Zone of skin (tissue), 1 donor: ENCODE measurements around a stretch of chr13.

- RRBS = no CpG with 5 or more reads among the region's 2 CpGs
Observed at GRCh38 chr13:106558025-106558838, 9.7 kb downstream of the ARGLU1 start.

- RRBS = no CpG with 5 or more reads among the region's 14 CpGs
Observed at GRCh38 chr13:106559274-106559647, 8.7 kb downstream of the ARGLU1 start.

GRCh38 chr13:106709905-106710881 is 142.3 kb upstream of the ARGLU1 start:
- RRBS = no CpG with 5 or more reads among the region's 16 CpGs

DNA sequence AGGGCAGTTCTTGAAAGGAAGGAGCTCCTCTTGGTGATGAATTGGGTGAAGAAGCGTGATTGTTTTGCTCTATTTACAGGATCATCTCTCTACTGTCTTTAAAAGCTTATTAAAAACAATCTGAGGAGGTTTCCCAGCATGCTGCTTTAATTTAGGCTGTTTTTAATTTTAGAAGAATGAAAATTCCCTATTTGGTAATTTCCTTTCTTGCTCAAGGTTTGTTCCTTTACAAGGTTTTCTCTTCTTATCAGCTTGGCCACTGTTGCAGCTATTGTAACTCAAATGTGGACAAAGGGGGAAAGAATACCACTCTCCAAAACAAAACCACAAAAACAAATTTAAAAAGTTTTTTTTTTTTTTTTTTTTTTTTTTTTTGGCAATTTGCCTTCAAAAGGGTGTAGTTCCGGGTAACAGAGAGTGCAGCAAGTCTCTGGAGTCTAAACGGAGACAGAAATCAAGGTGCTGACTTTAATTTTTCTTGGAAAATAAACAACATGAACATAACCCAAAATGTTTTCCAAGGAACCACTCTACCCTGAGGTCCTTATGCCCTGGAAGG is 306.4 kb upstream of the ARGLU1 start:
- RRBS = no CpG with 5 or more reads among the region's 3 CpGs

DNA sequence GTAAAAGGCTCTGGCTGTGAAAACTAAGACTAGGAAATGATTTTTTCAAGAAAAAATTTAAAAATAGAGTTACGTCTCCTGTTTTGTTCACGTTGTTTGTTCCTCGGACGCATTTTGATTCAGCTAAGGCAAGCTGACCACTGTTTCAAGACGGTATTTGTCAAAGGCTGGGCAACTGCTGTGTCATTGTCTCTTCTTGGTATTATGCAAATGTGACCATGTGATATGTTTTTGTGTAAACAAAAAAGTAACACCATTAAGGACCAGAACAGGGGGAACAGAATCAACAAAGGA is 286.3 kb downstream of the NALF1 start:
- RRBS = no CpG with 5 or more reads among the region's 5 CpGs

DNA sequence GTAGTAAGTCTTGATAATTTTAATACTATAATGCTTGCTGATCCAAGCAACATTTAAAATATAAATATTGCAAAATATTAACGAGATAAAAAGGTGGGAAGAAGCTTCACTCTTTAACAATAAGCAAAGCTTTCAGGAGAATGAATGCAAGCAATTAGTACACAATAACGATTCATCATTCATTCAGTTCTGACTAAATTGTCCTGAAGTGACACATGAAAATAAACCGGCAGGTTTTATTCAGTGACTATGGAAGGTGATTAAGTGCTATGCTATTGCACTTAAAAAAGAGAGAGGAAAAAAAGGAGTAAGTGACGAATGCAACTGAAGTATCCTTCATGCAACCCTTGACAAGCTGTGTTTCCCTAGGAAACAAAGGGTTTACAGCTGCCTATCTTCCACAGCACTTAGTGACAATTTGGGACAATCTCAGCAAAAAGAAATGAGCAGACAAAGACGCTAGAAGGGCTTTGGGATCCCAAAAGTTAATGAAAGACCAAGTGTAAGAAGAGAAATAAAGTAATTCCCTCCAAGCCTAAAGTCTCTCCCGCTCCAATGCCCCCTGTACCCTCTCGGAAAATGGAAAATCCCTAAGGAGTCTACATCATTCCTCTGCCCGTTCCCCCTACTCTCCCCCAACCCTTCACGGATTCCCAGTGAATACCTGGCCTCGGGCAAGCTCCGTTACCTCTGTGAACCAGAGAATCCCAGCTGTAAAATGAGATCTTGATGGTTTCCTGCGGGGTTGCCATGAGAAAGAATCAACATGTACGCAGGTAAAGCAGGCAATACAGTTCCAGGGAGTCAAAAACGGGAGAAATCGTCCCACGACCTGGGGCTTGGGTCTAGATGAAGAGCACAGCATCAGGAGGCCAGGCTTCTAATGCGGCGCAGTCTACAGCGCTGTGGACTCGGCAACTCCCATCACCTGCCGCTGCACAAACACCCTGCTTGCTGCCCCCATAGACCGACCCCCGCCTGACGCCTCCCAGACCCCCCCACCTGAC is 1.2 kb downstream of the LIG4 start:
- RRBS = no CpG with 5 or more reads among the region's 24 CpGs

DNA sequence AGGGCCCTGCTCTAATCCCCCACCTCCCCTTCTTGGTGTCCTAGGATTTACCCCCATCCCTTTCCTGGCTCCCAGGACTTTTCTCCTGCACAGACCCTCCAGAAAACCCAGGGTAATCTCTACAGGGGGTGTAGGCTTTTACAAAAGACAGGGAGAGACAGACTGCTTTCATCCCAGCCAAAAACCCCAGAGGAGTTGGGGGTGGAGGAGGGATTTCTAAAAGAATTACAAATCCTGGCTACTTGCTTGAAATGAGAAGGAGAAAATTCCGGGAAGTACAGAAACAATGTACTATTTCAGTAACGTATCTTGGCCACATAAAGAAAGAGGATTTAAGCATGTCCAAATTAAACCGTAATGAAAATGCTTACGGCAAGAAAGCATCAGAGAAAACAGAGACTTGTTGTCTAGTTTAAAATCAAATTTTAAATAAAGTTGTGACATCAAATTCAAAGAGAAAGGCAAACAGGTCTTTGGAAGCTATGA is 133.4 kb downstream of the TNFSF13B start:
- RRBS = no CpG with 5 or more reads among the region's 4 CpGs

- RRBS = no CpG with 5 or more reads among the region's 5 CpGs
Observed at GRCh38 chr13:108734501-108735139, 105.2 kb downstream of the MYO16 start.

DNA sequence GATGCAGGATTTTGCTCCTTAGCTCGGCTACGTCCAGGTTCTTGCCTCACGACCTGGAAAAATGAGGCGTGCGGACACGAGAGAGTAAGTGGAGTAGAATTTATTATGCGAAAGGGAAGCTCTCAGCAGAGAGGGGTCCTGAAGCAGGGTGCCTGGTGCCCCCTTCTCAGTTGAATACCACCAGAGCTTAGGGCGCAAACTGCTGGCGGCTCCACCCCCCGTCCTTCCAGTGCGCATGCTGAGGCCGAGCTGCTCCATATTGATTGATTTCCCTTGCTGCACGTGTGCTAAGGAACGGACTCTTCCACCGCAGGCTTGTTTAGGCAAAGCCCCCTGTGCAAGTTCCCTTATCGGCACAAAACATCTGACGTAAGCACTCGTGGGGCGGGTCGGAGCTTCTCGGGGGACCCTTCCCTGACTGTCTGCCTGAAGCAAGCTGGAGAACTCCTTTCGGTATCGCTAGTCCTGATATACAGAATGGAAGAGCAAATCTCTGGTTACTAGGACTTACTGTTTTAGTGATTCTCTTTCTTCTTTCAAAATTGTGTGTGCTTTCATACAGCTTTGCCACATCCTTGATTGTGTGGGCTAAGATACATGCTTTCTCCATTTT is 257.1 kb downstream of the MYO16 start:
- RRBS = no CpG with 5 or more reads among the region's 23 CpGs

DNA sequence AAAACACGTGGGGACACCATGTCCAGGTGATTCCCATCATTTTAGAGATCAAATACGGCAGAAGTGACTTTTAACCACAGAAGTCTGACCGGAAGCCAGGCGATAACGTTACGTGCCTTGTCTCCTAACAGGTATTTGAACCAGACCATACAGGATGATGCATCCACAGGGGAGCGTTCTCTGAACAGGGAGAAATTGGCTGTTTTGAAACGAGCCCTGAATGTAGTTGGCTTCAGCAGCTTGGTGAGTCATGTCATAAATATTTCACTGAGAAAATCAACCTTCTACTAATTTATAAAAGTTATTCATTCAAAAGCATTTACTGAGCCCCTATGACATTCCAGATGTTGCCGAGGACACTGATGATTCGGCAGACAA is 328.1 kb downstream of the MYO16 start:
- RRBS = no CpG with 5 or more reads among the region's 10 CpGs

GRCh38 chr13:109243525-109244378 is 542.6 kb downstream of the IRS2 start:
- RRBS = no CpG with 5 or more reads among the region's 10 CpGs

DNA sequence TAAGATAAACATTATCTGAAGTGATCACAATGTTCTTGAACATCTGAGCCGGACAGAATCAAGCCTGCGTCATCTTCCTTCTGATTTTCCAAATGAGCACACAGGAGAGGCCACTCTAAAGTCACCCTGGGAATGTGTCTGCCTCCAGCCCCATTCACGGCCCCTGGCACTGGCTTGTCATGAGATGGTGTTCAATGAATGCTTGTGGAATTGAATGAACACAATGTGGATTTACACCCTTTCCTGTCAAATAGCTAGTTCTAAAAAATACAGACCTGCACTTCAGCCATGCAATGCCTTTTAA is 511.9 kb downstream of the IRS2 start:
- RRBS = no CpG with 5 or more reads among the region's 3 CpGs

DNA sequence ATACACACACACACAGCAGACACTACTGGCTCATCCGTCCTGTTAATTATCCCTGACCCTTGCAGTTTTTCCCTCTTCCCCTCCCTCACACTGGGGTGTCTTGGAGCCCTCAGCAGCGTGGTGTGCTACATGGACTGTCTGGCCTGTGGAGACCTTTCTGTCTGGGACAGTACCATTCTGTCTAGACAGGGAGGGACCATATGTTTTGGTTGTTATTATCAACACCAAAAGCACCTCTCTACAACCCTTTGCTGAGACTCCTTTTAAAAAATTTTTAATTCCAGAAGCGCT is 374.1 kb downstream of the IRS2 start:
- RRBS = no CpG with 5 or more reads among the region's 3 CpGs

DNA sequence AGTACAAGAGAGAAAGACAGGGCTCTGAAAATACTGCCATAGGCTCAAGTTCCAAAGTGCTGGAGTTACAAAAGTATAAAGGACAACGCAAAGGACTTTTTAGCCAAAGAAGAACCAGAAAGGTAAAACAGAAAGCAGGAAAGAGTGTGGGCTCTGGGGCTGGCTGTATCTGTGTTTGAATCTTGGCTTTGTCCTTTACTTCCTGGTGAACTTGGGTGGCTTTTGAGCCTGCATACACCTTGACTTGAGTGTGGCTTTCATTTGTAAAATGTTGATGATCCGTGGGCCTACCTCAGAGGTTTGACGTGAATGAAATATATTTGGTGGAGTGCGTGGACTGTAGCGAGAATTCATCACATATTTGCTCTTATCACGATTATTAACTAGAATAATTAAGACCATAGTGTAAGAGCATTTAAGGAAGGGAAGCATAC is 196.0 kb downstream of the IRS2 start:
- RRBS = no CpG with 5 or more reads among the region's 6 CpGs

DNA sequence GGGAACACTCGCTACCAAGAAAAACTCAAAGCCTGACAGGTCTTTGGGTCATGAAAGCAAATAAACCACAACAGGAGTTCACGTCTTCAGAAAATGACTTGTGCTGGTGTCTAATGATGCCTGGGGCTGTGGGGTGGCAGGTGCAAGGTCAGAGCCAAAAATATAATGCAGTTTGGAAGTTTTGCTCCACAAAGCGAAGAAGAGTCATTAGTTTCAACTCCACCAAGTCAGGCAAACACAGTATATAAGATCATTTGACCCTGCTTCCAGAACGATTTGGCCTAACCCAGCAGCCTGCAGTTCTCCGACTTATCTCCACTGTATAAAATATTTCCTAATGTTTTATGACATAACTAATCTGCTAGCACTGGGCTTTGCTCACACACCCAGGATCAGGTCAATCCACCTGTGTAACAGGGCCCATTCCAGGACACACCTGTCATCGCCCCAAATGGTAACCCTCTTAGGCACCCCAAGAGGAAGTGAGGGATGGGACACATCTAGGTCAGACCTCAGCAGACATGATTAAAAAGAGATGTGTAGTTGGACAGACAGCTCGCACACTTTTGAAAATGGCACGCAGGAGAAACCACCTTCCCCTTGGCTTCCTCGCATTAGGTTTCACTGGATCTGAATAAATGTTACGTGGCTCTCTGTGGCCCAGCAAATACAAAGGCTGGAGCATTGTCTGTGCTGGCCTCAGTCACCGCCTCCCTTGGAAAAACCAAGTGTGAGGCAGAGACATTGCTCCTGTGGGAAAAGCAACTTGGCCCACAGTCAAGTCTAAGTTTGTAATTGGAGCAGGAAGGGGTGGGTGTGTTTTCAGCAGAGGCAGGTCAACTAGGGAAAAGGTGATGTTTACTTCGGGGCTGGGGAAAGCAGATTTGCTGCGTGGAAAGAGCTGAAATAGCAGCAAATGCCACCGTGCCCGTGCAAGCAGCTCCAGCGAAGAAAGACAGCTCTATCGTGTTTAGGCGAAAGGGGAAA is 101.8 kb downstream of the IRS2 start:
- RRBS = no CpG with 5 or more reads among the region's 18 CpGs

DNA sequence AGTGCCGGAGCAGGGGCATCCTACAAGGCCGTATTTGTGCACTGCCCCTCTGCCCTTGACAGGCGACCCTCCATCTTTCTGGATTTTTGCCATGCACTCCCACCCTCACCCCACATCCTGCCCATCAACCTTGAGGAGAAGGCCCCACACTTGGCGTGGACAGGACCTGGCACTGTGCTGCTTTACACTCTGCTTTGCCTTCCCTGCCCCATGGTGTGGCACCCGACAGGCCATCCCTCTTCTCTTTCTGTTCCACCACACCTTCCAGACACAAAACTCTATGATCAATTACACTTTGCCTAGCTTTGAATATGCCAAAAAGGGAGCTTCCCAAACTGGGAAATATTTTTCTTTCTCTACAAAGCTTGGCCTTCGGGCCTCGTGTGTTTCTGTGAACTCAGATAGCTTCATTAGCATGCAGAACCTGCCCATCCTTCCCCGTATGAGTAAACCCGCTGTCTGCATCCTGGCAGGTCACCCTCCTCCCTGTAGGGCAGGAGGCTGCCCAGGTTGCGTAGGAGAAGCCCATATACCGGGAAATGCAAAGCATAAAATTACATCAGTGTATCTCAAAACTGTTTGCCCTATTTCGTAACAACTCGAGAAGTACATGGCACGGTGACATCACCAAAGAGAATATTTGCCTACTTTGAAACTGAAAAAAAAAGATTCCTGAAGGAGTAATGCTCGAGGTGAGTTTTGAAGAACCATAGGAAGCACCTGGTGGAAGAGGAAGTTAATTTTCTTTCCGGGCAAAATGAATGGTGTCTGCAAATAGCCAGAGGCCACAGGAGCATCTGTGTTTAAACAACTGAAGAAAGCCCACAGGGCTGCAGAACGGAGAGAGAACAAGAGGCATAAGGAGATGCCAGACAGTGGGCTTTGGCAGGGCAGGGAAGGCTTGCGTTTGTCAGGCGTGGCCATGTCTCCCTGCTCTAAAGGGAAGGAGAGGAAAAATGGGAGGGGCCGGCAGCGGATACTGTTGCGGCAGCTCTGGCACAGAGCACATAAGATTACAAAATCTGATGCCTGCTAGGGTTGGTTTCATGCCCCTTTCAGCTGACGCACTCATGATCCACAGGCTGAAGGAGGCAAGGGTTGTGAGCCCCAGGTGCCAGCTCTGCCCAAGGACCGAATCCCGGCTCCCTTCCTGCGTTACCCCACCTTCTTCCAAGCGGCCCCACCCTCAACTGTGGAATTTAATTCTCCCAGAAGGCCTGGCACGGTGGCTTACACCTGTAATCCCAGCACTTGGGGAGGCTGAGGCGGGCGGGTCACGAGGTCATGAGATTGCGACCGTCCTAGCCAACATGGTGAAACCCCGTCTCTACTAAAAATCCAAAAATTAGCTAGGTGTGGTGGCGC is 81.5 kb downstream of the IRS2 start:
- RRBS = no CpG with 5 or more reads among the region's 35 CpGs

DNA sequence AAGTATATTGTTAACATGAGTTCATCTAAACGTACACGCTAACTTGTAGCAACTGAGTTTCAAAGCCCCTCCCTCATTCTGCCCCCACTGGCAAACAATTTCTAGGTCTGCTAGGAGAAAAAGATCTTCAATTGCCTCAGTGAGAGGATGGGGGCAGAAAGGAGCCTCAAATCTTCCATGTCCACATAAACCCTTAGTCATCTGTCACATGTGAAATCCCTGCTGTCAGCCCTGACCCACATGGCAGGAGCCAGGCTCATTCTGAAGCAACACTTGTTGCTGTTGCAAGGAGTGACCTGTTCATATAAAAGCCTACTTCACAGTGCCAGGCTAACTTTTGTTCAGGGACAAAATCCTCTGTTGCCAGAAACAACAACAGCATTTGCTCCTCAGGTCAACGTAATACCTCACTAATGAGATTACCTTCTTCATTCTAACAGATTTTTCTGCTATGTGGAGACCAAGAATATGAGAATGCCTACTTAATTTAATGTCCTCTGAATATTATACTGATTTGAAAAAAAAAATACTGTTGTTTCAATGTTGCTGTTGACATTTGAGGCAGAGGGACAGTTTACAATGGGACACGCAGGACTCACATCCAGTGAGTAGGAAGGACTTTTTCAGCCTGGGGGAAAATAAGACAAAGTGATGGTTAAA is 70.4 kb downstream of the IRS2 start:
- RRBS = no CpG with 5 or more reads among the region's 4 CpGs

- RRBS = under 1% methylated on average over 26 of the region's 59 CpGs
Observed at GRCh38 chr13:109786719-109787133, 343 bp upstream of the IRS2 start.

- RRBS = 45% methylated on average over 5 of the region's 45 CpGs
Observed at GRCh38 chr13:109869382-109870459, 83.3 kb upstream of the IRS2 start.